HTR-8/SVneo (cell line): Measurements from ENCODE around the genes LILRB4, RDH13, EPS8L1, TNNT1, GARIN5B and ZNF579.

DNA sequence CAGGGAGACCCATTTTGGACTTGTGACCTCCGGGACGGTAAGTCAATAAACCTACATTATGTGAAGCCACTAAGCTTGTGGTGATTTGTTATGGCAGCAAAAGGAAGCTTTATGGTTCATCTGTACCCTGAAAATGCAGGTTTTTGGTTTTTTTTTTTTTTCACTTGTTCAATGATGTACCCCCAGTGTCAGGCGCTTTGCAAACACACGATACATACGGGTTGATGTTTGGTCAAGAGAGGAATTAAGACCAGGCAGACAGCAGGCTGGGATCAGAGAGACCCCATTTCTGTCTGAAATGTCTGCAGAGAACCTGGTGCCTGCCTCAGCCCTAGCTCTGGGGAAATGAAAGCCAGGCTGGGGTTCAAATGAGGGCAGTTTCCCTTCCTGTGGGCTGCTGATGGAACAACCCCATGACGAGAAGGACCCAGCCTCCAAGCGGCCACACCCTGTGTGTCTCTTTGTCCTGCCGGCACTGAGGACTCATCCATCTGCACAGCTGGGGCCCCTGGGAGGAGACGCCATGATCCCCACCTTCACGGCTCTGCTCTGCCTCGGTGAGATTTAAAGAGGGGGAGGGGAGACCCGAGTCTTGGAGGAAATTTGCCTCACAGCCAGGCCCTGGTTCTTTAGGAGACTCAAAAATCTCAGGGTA, at the start of gene LILRB4:
TSS of gene LILRB4 (plus strand) at position 475 of the 655 bp plus-strand sequence.
- RRBS: no CpG with 5 or more reads among the region's 12 CpGs

DNA sequence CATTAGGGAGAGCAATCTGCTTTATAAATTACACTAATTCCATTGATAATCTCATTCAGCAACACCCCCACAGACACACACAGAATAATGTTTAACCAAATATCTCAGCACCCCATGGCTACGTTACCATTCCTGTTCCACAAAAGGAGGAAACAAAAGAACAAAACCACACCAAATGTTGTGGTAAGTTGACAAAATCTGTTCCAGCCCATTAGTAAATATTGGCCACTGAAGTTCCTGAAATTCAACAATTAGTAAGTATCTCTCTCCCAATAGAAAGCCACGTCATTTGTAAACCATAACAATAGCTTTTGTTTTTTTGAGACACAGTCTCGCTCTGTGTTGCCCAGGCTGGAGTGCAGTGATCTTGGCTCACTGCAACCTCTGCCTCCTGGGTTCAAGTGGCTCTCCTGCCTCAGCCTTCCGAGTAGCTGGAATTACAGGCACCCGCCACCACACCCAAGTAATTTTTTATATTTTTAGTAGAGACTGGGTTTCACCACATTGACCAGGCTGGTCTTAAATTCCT, 2.3 kb upstream of the FCAR start:
- RRBS: no CpG with 5 or more reads among the region's 5 CpGs

DNA sequence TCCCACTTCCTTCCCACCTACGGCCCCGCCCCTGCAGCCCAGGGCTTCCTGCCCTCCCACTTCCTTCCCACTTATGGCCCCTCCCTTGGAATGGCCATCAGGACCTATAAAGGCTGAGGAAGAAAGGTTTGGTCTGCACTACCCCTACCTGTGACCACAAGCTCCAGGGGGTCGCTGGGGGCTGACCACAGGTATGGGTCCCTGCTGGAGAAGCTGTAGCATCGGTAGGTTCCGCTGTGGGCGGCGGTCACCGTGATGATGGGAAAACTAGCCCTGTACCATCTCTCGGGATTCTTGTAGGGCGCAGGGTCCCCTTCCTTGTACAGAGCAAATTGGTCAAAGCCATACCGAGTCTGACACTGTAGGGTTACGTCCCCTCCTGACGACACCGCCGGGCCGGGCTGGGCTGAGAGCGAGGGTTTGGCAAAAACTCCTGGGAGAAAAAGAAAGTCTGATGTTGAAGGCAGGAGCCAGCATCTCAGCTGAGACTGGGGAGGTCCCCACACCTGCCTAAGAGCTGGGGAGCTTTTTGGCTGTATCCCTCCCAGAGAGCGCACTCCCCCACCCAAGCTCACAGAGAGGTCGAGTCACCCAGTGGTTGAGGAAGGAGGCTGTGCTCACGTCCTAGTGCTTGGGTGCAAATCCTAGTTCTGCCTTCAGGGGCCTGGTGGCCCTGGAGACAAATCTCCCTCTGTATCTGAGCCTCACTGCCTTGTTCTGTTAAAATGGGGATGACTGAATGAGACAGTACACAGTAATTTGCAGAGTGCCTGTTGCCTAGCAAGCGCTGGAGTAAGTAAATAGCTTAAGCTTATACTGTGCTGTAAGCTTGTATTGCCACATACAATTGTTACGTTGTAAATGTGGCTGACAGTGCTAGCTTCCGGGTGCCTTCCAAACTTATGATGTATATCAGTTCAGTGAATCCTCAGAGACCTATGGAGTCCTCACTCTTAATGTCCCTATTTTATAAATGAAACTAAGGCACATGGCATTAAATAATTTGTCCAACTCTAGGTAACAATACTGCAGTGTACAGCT, 10.3 kb downstream of the GP6 start:
- RRBS: no CpG with 5 or more reads among the region's 23 CpGs

GRCh38 chr19:55062900-55063488, at the start of gene RDH13:
TSS of gene RDH13 (minus strand) at chr19:55063148.
- RRBS: 1% methylated on average over 20 of the region's 57 CpGs

DNA sequence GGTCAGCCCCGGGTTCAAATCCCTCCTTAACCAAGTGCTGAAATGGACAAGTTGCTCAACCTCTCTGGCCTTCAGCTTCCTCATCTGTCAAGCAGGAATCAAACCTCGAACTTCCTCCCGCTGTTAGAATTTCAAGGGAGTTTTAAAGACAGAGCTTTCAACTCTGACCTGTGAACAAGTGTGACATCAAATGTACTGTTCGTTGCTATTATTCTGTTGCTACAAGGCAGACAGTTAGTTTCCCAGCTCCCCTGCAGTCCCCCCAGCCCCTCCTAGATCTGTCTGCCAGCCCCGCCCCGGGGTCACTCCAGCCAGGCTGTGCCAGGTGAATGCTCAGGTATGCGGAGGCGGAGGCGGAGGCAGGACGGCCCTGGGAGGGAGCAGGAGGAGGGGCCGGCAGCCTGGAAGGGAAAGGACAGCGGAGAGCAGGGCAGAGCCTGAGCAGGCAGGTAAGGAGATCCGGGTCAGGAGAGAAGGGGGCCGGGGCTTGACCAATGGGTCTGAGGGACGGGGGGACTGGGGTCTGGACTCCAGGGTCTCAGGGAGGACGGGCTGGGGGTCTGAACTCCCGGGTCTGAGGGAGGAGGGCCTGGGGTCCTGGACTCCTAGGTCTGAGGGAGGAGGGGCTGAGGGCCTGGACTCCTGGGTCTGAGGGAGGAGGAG, at the start of gene EPS8L1:
TSS of gene EPS8L1 (plus strand) at position 399 of the 663 bp plus-strand sequence.
- RRBS: 56% methylated on average over 5 of the region's 17 CpGs

GRCh38 chr19:55080860-55082104, 5.6 kb downstream of the EPS8L1 start:
- RRBS: 45% methylated on average over 17 of the region's 89 CpGs

DNA sequence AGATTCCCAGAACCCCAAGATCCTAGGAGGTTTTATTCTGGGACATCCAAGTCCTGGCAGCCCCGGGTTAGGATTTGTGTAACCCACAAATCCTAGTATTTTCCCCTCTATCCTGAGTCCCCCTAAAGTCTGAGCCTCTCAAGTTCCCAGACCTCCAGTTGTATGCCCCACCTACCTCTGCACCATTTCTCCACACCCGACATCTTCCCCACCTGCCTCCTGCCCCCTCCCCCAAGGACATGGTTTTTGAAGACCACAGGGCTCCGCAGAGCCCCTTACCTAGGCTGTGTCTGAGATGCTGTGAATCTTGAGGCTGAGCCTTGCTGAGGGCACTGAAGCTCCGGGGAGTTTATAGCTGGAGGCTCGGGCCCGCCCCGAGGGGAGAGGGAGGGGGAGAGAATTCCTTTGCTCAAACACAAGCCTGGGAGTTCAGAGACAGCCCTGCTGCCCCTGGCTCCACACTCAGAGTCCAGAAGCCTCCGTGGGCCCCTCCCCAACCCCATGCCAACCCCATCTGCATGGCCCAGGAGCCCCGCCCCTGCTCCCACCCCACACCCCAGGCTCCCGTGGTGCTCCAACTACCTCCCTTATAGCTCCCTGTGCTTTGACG, at the start of gene TNNT1:
TSS of gene TNNT1 (minus strand) at position 325 of the 610 bp plus-strand sequence.
- RRBS: no CpG with 5 or more reads among the region's 11 CpGs

DNA sequence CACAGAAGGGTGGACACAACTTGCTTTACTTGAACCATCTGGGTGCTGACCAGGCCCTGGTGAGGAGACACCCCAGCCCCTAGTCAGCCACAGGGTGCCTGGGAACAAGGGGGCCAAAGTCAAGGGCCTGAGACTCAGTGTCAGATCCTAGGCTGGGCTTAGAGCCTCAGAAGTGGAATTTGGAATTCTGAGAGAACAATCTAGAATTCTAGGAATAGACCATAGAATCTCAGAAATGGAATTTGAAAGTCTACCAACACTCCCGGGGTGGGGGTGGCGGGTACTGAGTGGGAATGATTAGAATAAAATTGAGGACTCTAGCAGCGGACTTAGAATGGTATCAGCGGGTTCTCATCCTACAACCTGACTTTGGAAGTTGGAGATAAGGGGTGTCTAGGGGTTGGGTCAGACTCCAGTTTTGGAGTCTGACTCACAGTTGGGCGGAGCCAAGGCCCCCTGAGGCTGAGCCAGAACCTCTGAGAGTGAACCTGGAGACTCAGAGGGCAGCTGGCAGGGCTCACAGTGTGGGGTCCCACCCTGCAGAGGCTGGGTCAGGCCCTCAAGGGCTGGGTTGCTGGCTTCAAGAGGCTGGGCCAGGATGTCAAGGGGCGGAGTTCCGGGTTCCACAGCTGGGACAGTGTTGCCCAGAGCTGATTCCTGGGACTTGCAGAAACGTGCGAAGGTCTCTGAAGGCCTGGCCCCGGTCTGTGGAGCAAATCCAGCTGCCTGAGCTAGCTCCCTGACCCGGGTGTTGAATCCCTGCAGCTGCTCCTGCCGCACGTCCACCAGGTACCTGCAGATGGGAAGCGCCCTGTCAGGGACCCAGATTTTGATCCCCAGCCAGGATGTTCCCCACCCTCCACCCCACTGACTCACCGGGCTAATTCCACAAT, 1.4 kb upstream of the TNNI3 start:
- RRBS: 64% methylated on average over 8 of the region's 15 CpGs

DNA sequence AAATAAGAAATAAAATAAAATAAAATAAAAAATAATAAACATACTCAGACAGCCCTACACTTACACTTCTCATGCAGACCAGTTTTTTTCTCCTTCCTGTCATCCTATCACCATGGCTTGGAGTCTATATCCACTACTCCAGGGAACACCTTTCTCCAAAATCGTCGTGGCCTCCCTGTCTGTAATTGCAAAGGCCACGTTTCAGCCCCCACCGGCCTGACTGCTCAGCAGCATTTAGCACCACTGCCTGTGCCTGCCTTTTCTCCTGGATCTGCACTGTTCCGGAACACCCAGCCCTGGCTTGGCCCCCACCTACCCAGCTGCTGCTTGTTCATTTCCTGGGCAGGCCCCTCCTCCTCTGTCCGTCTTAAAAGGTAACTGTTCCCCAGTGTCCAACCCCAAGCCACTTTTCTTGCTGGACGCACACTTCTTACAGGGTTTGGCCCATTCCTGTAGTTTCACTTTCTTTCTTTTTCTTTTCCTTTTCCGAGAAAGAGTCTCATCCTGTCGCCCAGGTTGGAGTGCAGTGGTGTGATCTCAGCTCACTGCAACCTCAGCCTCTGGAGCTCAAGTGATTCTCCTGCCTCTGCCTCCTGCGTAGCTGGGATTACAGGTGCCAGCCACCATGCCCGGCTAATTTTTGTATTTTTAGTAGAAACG, 8.6 kb upstream of the SYT5 start:
- RRBS: 100% methylated on average over 2 of the region's 12 CpGs

DNA sequence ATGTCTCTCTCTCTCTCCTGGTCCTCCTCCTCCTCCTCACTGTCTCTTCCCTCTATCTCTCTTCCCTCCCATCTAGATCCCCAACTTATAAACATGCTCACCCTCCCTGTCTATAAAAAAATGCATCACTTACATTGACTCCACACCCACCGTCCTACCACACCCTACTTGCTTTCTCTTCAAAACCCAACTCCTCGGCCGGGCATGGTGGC, 2.3 kb upstream of the PTPRH start:
- RRBS: no CpG with 5 or more reads among the region's 3 CpGs

DNA sequence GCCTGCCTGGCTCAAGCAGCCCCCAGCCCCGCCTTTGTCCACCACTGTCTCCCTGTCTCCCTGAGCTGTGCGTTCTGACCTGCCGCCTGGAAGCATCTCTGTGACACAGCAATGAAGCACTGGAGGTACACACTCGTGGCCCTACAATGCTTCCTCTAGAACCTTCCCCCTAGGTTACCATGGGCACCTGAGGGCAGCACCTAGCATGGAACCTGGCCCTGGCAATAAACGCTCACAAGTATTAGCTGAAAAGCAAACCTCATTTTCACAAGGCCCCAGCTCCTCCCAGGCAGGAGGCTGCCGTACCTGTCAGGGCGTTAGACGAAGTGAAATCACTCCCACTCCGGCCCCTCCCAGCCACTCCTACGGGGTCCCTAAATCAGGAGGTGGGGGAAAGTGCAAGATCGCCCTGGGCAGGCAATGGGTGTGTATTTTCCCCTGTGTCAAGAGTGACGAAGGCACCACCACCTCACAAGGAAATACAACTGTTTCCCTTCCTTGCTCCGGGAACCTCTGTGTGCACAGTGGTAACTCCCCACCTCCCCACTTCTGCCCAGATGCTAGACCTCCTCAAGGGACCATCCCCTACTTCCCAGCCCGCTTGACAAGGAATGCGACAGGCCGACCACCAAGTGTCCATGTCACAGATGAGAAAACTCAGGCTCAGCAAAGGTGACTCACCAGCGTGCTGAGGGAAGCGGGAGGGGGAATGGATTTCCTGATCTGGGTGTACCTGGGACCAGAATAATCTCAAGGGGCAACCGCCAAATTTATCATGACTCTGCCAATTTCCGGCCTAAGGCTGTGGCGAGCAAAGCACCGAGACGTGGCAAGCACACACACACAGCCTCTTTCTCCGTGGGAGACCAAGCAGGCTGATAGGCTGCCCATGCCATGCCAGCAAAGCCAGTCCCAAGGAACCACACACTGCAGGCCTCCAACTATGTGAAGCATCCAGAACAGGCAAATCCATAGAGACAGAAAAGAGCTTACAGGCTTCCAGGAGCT, 7.4 kb downstream of the PPP6R1 start:
- RRBS: no CpG with 5 or more reads among the region's 24 CpGs

DNA sequence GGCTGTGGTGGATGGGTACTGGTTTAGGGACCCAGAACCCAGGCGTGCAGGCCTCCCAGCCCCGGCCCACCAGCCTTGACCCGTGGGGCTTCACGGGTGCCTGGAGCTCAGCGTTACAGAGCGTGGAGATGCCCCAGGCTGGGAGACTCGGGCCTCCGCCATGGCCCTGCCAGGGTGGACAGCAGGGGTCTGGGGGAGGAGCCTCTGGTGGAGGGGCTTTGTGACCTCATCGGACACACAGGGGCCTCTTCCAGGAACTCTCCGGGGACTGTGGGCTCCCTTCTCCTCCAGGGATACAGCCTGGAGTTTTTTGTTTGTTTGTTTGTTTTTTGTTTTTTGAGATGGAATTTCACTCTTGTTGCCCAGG, at the start of gene GARIN5B:
TSS of gene GARIN5B (minus strand) at position 191 of the 367 bp plus-strand sequence.
- RRBS: no CpG with 5 or more reads among the region's 10 CpGs

GRCh38 chr19:55374127-55374886, 2.3 kb upstream of the TMEM190 start:
- RRBS: 3% methylated on average over 11 of the region's 28 CpGs

DNA sequence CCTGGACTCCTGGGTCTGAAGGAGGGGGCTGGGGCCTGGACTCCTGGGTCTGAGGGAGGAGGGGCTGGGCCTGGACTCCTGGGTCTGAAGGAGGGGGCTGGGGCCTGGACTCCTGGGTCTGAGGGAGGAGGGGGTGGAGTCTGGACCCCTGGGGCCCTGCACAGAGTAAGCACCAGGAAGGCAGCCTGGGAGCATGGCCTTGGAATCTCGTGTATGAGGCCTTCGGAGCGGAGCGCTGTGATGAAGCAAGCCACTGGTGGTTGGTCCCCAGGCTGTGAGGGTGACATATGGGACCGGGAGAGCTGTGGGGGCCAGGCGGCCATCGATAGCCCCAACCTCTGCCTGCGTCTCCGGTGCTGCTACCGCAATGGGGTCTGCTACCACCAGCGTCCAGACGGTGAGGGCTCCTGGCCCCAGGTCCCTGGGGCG, 710 bp downstream of the TMEM190 start:
- RRBS: 98% methylated on average over 7 of the region's 13 CpGs

DNA sequence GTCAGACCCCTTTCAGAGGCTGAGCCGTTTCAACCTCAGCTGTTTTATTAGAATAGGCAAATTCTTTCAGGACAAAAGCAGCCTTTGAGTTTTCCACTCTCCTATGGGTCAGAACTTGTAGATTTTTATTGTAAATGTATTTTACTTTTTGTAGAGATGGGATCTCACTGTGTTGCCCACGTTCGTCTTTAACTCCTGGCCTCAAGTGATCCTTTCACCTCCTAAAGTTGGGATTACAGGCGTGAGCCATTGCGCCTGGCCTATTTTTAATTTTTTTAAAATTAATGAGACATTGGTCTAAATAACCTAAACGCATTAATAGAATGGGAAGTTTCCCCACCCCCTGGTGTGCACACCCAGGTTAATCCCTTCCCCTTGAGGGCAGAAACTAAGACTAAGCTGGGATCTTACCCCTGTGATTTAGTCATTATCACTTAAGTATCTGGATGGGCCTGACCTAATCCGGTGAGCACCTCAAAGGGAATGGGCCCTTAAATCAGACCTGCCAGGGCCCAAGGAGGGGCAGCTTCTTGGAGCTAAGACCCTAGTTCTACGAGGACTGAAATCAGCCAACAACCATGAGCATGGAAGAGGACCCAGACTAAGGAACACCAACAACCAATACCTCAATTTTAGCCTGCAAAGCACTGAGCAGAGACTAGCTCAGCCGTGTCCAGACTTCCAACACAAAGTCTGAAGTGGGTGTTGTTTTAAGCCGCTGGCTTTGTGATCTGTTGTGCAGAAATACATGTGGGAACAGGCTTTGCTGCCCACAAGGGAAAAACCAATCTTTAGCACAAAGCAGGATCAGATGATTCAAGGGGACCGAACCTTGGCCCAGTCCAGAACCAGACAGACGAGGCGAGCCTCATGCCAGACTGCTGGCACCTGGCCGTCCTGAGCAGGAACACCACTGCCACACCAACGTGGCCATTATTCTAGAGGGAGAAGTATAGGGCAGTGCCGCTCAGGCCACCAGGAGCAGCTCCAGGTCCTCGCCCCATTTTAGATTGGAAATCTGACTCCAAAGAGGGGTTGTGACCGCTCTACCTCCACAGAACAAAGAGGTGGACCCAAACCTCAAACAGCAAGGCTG, 7.2 kb downstream of the UBE2S start:
- RRBS: no CpG with 5 or more reads among the region's 18 CpGs

DNA sequence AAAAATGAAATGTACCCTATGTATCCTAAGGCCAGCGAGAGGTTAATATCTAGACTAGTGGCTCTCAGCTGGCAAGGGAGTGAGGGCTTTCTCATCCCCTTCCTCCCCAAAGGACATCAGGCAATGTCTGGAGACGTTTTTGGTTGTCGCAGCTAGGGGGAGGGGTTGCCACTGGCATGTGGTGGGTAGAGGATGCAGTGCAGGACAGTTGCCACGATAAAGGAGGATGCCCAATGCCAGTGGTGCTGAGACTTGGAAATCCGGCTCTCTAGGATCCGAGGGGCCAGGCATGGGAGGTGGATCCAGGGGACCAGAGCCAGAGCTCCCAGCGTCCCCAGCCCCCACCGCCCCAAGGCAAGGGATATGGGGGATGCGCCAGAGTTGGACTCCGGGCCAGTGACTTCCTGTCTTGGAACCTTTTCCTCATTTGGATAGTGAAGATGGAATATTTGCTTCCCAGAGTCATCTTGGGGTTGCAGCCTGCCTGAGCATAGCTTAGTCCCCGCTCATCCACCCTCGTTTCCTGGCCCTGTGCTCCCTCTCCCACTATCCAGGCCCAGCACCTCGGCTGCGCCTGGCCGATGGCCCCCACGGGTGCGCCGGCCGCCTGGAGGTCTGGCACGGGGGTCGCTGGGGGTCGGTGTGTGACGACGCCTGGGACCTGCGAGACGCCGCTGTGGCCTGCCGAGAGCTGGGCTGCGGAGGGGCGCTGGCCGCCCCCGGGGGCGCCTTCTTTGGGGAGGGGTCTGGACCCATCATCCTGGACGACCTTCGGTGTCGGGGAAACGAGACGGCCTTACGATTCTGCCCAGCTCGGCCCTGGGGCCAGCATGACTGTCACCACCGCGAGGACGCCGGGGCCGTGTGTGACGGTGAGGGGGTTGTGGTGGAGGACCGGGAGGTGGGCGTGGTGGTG, 5.1 kb downstream of the SSC5D start:
- RRBS: 85% methylated on average over 13 of the region's 48 CpGs

DNA sequence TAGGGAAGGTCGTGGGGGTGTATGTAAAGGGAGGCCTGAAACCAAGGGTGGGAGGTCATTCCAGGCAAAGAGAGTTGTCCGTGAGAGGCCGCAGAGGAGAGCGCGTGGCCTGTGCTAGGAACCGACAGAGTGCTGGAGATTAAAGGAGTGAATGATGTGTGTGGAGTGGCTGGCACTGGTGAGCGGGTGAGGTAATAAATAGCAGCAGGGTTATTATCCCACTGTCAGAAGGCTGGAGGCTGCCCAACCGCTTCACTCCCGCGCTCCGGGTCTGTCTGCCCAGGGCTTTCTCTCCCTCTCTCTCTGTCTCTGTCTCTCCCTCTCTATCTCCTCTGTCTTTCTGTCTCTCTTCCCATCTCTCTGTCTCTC, 17.4 kb downstream of the ZNF579 start:
- RRBS: no CpG with 5 or more reads among the region's 11 CpGs

- RRBS: no CpG with 5 or more reads among the region's 47 CpGs
Observed at GRCh38 chr19:55579096-55579556, 1.5 kb downstream of the ZNF579 start.

GRCh38 chr19:55580687-55581328, at the start of gene ZNF579:
TSS of gene ZNF579 (minus strand) at chr19:55580848.
- RRBS: 3% methylated on average over 20 of the region's 22 CpGs

DNA sequence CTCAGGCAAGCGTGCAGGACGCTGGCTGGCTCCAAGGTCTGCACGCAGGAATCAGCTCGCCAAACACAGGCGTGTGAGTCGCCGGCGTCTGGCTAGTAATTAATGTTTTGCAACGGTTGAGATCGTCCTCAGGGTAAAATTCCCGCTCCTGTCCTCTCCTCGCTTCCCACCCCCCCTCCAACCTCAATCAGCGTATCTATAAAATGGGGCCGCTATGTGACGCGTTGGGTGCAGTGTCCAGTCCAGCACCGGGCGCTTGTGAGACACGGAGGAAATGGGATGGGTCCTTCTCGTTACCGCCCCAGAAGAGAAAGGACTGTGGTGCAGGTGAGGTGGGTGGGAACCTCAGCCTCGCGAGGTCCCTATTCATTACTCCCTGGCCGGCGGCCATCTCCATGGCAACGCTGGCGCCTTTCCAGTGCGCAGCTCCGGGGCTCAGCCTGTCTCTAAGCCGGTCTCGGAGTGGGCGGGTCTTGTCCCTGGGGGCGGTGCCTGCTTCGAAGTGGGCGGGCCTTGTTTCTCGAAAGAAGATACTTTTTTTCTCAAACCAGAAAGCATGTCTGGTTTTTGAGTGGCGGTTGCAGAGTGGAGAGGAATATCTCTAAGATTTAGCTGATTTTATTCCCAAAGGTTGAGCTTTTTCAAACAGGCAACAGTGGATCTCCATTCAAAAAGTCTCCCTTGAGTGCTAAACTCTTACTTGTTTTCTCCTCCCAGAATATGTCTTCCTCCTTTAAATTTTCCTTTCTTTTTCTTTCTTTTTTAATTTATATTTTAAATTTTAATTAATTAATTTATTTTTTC, 6.6 kb upstream of the ZNF579 start:
- RRBS: 7% methylated on average over 17 of the region's 37 CpGs